MCF 10A (cell line): ENCODE measurements around the genes HSPA2, PPP1R36 and PLEKHH1.

- PRO-cap = no peak
- RRBS = 1% methylated on average over 4 of the region's 15 CpGs
Measured at GRCh38 chr14:64388490-64388962, 373 bp downstream of the MTHFD1 start.

DNA sequence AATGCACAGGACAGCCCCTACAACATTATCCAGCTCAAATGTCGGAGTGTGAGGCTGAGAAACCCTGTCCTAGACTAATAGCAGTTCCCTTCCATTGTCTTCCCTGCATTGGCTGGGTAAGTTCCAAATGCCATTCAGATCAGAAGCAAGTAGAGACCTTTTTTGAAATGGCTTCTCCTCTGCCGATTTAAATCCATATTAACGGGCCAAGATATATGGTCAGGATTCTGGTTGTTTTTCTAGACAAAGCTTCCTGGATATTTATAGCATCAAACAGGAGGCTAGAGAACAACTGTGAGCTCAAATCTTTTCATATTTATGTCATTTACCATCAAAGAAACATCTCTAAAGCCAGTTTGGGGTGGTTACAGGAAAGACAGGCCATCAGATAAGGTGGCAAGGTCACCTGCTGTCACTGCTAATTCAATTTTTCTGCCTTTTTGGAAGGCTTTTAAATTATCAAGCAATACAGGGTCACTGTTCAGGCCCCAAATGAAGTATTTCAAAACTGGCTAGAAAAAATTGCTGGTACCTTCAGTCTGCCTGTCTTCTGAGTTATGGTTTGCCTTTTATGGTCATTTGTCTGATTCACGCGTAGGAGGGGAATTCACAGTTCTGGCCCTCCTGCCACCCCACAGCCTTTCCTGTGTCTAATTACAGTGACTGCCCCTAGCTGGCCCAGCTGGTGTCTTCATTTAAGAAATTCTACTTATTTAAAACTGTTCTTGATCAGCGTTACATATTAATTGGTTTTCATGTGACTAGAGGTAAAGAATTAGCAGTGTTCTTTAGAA, 20.0 kb upstream of the AKAP5 start:
- PRO-cap = no peak
- RRBS = no CpG with 5 or more reads among the region's 6 CpGs

DNA sequence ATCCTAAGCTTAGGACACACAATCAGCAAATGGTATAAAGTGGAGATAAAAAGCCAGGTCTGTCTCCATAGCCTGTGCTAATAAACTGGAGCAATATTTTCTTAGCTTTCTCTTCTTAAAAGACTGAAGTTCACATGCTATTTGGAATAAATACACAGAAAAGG, 2.4 kb downstream of the ZBTB25 start:
- PRO-cap = no peak

GRCh38 chr14:64540652-64541005, at the start of gene HSPA2:
Gene HSPA2 (plus strand): TSS chr14:64540741.
- PRO-cap = bidirectional peak, plus-strand start at chr14:64540741, minus-strand start at chr14:64540266
- RRBS = 0% methylated on average over 2 of the region's 30 CpGs

DNA sequence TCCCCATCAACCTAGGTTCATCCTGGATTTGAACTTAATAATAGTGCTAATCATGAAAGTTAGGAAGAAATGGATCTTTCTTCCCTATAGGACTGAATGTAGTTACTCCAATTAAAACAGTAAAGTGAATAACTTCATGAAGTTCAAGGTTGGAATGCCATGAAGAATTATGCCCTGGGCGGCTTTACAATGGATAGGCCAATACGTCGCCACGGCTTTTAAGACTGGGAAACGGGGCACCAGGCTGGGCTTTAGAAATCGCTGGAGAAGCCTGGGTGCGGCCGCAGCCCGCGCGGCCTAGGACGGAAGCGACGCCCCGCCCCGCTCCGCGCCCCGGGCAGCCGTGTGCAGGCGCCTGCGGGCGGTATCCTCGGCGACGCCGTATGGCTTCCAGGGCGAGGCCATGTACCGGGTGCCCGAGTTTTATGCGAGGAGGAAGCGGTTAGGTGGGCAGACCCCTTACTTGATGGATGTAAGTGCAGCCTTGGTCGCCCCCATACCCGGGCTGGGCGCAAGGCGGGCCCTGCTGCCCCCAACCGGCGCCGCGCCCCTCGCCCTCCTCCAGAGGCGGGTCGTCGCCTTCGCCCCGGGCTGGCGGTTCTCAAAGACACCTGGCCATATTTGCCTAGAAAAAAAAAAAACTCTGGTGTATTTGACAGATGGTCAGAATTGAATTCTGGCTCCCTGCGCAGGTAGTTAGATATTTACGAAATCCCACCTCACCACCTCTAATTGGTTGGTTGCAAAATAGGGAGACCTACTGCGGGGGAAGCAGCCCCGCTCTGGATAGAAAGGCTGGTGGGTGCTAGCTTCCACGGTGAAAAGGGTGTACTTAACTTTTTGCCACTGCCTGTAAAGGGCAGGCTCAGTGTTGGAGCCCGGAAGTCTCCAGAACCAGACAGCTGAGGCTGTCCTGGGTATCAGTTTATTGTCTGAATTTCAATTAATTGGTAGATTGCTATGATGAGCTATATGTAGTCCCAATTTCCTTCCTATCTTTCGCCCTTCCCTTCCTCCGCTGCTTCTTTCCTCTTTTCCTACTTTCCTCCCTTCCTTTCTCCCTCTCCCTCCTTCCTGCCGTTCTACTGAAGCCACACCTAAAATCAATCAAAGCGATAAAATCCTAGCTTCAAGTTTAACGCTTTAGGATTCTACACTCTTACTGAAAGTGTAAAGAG, at the start of gene PPP1R36:
PPP1R36 (plus strand) TSS at position 367 of the 1,178 bp plus-strand sequence.
- PRO-cap = no peak
- RRBS = 68% methylated on average over 26 of the region's 58 CpGs

DNA sequence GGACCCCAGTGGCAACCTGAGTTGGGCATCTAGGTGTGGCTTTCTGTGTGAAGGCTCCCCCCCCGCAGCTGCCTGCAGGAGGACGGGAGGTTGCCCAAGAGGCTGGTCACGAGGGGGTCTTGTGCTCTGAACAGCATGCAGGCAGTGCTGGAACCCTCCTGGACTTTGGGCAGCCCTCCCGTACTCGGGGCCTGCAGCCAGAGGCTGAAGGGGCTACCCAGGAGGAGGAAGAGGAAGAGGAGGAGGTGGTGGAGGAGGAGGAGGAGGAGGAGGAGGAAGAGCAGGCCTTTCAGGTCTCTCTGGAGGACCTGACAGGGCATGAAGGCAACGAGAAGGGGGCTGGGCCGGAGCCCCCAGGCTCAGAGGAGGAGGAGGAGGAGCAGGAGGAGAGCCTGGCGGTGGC, 33.5 kb downstream of the PLEKHG3 start:
- PRO-cap = no peak
- RRBS = no CpG with 5 or more reads among the region's 8 CpGs

- PRO-cap = bidirectional peak, plus-strand start at chr14:64827017, minus-strand start at chr14:64826931
- RRBS = no CpG with 5 or more reads among the region's 9 CpGs
Measured at GRCh38 chr14:64826698-64827251, 52.9 kb downstream of the SPTB start.

DNA sequence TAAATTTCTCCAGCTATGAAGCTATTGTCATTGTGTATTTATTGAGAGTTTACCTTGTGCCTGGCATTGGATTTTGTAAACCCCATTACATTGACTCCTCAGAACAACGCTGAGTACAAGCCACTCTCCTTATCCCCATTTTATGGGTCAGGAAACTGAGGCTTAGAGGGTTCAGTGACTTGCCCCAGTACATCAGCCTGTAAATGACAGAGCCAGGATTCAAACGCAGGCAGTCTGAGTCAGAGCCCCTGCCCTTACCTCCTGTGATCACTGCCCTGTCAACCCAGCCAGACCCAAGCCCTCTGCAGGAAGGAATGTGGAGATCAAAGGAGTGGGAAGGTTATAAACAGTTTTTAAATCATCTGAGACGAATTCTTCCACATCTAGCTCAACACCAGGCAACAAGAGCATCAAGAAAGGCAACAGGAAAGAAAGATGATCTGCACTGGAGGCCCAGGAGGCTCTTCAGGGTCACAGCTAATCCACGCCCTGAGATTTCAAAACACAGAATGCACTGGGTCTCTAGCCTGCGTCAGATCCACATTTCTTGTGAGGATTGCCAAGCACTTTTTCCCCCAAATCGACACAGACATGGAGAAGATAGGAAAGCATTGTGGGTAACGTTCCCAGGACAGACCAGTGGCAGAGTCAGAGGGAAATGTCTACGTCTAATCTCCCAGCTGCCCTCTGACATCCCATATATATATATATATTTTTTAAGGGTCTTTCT, 38.5 kb downstream of the SPTB start:
- PRO-cap = no peak
- RRBS = no CpG with 5 or more reads among the region's 8 CpGs

DNA sequence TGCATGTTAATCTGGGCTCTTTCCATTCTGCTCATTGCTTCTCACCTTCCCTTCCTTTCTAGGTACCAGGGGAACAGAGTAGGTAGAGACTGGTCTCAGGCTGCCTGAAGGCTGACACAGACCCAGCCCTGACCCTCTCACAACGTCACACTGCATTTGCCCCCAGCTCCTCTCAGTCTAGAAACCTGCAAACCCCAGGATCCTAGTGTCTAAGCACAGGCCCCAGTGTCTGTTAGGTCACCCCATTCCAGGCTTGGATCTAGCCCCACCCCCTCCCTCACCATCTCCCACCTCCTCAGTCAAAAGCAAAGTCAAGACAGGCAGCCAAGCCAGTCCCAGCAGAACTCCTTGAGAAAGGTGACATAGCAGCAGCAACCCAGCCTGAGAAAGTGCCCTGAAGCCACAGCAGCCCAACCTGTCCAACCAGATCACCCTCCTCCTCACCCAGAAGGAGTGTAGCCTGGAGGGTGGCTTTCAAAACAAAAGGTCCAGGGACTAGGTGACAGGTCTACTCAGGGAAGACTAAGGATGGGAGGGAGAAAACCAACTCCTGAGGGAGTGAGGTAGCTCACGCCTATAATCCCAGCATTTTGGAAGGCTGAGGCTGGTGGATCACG, 5.3 kb downstream of the RAB15 start:
- PRO-cap = no peak
- RRBS = no CpG with 5 or more reads among the region's 3 CpGs

- PRO-cap = no peak
- RRBS = no CpG with 5 or more reads among the region's 2 CpGs
Measured at GRCh38 chr14:65081105-65081803, 21.1 kb downstream of the MAX start.

- PRO-cap = no peak
- RRBS = no CpG with 5 or more reads among the region's 2 CpGs
Measured at GRCh38 chr14:65169235-65169802, 67.0 kb upstream of the MAX start.

DNA sequence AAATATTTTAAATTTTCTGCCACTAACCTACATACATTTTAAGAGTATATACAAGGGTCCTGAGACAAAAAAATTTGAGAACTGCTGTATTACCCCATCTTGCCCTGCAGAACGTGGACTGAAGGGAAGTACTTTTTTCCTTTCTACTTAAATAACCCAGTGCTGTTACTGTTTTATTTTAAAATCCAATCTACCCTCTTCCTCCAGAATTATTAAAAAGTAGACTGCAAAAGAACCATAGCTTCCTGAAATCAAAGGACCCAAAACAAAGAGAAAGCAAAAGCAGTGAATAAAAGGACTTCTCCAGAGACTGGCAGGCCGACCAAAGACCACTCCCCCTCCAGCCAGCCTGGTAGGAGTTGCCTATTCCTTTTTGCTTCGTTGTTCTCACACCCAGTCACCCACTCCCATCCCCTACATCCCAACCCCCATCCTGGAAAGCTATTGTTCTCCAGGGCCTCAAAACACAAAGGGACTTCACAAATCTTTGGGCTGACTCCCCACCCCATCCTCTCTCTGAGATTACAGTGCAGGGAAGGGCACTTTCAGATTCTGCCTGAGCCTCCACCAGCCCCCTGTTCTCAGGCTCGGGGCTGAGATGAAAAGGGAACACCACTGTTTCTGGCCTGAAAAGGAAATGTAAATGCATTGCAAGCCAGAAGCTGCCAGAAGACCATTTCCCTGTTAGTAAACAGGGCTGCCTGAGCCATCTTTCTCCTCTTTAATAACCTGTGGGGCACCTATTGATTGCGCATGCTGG, 130.6 kb upstream of the FUT8 start:
- PRO-cap = no peak
- RRBS = no CpG with 5 or more reads among the region's 5 CpGs

DNA sequence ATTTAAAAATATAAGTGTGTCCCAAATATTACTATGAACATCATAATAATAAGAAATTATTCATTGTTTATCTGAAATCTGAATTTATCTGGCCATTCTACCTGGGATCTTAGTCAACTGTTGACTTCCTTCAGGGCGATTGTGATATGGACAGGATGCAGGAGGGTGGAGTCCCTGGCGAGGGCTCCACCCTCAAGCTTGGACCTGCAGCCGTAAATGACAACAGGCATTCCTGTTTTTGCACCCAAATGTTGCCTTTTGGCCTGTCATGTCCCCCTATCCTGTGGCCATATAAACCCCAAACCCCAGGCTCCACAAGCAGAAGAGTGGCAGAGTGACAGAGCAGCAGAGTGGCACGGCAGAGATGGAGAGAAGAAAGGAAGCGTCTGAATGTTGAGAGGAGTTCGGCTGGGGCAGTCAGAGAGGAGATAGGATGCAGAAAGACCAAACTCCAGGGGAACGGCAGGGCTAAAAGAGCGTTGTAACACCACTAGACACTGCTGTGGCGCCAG, 39.4 kb upstream of the FUT8 start:
- PRO-cap = no peak
- RRBS = no CpG with 5 or more reads among the region's 9 CpGs

- PRO-cap = no peak
- RRBS = no CpG with 5 or more reads among the region's 1 CpG
Measured at GRCh38 chr14:65846409-65846837, 433.9 kb downstream of the FUT8 start.

DNA sequence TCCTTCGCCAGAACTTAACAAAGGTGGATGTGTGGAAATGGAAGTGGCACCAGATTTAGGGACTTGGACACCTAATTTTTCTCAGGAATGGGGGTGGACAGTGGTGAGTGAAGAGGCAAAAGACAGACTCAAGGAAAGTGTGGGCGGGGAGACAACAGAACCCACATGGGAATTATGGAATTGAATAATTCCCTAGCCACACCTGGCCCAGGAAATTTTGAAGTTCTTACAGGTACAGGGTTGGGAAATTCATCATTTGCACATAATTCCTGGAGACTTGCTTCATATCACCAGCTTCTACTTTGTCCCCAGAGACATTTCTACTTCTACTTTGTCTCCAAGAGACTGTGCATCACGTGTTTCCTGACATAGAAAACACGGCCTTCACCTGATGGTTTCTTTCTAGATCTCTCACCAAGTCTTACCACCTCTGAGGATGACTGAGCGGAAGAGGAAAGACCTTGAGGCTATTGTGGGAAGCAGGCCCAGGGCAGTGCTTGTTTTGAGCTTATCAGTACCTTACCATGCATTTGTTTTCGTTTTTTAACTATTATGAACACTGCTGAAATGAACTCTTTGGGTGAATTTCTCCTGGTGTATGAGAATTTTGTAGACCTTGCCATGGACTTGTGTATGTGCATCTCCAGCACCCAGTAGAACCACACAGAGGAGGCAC, 434.4 kb downstream of the FUT8 start:
- PRO-cap = no peak
- RRBS = no CpG with 5 or more reads among the region's 6 CpGs

- PRO-cap = no peak
- RRBS = no CpG with 5 or more reads among the region's 3 CpGs
Measured at GRCh38 chr14:65898795-65899030, 486.2 kb downstream of the FUT8 start.

GRCh38 chr14:67278950-67279624, 37.9 kb downstream of the PALS1 start:
- PRO-cap = no peak
- RRBS = no CpG with 5 or more reads among the region's 8 CpGs

- PRO-cap = no peak
- RRBS = no CpG with 5 or more reads among the region's 9 CpGs
Measured at GRCh38 chr14:67358802-67359274, 766 bp downstream of the ATP6V1D start.

DNA sequence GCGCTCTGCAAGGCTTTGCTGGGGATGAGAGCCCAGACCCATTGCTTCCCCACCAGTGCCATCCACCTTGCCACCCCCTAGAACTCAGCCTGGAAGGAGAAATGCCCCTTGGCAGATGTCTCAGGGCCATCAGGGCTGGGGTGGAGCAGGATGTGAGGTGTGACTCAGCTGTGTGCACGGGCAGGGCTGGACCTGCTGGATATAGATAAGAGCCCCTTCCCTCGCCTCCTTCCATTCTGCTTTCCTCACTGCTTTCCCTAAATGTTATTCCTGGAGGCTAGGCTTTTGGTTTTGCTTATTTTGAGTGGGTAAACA, 6.9 kb upstream of the PLEK2 start:
- PRO-cap = no peak
- RRBS = no CpG with 5 or more reads among the region's 3 CpGs

GRCh38 chr14:67532707-67533809, at the start of gene PLEKHH1:
Gene PLEKHH1 (plus strand): TSS chr14:67533290.
- PRO-cap = bidirectional peak, plus-strand start at chr14:67533124, minus-strand start at chr14:67533021; unidirectional peak, minus-strand start at chr14:67533567
- RRBS = 1% methylated on average over 27 of the region's 104 CpGs